Ovary (tissue), 7 donors: ENCODE measurements around a stretch of chr15.

DNA sequence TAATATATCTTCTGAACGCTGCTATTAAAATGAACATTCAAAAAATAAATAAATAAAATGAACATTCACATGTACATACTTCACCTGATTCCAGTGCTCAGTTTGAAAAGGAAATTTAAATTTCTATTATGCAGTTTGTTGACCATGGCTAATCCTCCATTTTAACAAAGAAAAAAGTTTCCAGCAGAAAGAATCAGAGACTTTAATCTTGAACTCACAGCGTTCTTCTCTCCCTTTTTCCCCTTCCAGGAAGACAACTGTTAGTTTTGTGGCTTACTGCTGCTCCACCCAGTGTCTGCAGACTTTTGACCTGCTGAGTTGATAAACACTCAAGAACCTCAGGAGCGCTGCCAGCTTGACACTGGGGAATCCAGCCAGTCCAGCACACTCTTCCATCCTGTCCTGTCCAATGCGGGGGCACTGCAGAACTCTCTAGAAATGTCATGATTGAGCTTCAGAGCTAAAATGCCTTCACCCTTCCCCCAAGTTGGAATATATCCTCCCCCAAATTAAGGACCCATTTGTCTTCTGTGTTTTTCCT lies 134.6 kb downstream of the LRRC28 start:
- PRO-cap, 7 experiments, result peak in 2 of 7 experiments; most common plus-strand start position 385 of the sequence (in 1); most common minus-strand start position 297 of the sequence (in 2)
- RAMPAGE, long total RNA, 2 experiments, result no peak in any of the 2 experiments

- PRO-cap, 7 experiments, result no peak in any of the 7 experiments
- RAMPAGE, long total RNA, 2 experiments, result no peak in any of the 2 experiments
These were observed 140.0 kb upstream of the MEF2A start for GRCh38 chr15:99425750-99426191.

- PRO-cap, 7 experiments, result no peak in any of the 7 experiments
- RAMPAGE, long total RNA, 2 experiments, result no peak in any of the 2 experiments
These were observed 123.6 kb upstream of the MEF2A start for GRCh38 chr15:99442134-99442688.

DNA sequence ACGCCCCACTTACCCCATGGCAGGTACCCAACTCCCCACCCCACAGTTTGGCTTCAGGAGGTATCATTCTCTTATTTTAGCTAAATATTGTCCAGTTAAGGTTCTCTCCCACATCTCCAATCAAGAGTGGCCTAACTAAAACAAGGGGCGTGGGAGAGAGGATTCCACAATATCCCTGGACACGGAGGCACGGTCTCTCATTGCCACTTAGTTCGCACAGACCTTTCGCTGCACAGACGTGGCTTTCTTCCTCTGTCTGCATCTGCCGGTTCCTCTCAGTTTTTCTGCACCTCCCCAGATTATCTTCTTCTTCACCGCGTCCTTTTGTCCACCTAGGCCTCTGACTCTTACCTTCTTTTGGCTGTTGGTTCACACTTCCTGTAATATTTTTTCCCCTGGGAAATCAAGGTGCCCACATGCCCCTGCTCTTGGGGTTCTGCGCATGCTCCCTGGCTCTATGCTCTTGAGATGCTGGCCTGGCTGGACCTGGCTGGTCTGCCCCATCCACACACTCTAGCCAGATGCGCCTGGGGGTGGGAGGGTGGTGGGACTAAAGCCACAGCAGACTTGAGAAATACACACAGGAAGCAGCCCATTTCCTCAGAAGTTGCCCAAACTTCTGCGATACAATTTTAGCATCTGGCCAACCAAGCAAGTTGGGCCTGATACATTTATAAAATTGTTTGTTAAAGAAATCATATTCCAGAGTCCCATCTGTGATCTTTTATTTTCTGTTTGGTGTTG lies 56.3 kb upstream of the MEF2A start:
- PRO-cap, 7 experiments, result no peak in any of the 7 experiments
- RAMPAGE, long total RNA, 2 experiments, result no peak in any of the 2 experiments

- PRO-cap, 7 experiments, result no peak in any of the 7 experiments
- RAMPAGE, long total RNA, 2 experiments, result no peak in any of the 2 experiments
These were observed 29.1 kb upstream of the MEF2A start for GRCh38 chr15:99536561-99537224.

DNA sequence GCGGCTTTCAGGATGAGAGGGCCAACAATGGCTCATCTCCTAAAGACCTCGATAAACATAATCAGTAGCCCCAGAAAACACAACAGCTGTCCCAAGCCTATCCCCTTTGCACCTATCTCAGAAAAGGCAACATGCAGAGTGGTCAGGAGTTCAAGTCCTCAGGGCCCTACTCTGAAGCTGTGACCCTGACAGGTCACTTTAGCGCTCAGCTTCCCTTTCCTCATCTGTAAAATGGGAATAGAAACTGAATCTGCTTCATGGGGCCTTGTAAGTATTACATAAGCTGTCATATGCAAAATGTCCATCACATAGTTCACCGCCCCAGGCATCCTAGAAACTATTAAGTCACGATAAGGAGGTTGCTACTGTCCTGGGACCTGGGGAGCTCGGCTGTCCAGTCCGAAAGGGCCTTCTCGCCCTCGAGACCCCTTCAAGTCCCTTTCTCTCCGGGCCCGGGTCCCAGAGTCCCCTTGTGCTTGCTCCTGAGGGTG lies 1.1 kb upstream of the MEF2A start:
- PRO-cap, 7 experiments, result peak in 1 of 7 experiments; most common plus-strand start position 362 of the sequence (in 1)
- RAMPAGE, long total RNA, 2 experiments, result no peak in any of the 2 experiments

GRCh38 chr15:99592073-99592941 lies 26.5 kb downstream of the MEF2A start:
- PRO-cap, 7 experiments, result no peak in any of the 7 experiments
- RAMPAGE, long total RNA, 2 experiments, result no peak in any of the 2 experiments

GRCh38 chr15:99703171-99703468 lies 30.1 kb downstream of the LYSMD4 start:
- PRO-cap, 7 experiments, result peak in 1 of 7 experiments; most common plus-strand start chr15:99703347 (in 1)
- RAMPAGE, long total RNA, 2 experiments, result no peak in any of the 2 experiments

GRCh38 chr15:99716802-99717782 lies 16.1 kb downstream of the LYSMD4 start:
- PRO-cap, 7 experiments, result no peak in any of the 7 experiments
- RAMPAGE, long total RNA, 2 experiments, result no peak in any of the 2 experiments

DNA sequence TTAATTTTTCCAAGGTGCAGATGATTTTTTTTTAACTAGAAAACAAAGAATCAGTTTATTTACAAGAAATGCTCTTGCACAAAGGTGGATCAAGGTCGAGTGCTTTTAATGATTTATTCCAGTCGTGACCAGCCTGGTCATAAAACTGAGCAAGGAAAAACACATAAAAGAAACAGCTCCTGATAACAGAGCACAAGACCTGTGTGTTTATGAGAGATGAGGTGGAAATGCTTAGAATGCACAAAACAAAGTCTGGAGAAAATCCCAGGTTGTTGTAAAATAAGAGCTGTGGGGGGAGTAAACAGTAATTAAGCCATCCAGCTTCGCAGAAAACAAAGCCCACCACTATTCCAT lies 139.5 kb downstream of the ADAMTS17 start:
- PRO-cap, 7 experiments, result no peak in any of the 7 experiments
- RAMPAGE, long total RNA, 2 experiments, result no peak in any of the 2 experiments

GRCh38 chr15:100345249-100345977 lies 3.6 kb upstream of the ADAMTS17 start:
- PRO-cap, 7 experiments, result no peak in any of the 7 experiments
- RAMPAGE, long total RNA, 2 experiments, result no peak in any of the 2 experiments

DNA sequence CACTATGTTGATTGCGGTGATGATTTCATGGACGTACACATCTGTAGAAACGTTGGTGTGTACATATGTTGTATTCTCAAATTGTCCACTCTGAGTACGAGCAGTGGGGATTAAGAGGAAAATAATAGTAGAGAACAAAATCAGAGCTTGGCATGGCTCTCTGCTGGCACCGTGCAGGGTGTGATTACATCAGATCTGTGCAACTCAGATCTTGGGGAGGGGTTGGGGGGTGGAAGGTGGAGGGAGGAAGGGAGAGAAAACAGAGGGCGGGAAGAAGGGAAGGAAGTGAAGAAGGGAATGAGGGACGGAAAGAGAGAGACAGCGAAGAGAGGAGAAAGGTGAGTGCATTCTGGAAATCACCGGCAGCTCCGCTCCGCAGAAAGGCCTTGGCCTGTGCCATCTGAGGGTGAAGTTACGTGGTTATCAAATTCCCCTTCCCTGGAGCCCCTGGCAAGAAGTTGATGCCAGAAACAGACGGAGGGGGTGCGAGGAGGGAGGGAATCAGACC lies 30.9 kb upstream of the ADAMTS17 start:
- PRO-cap, 7 experiments, result peak in 7 of 7 experiments; most common plus-strand start position 262 of the sequence (in 6)
- RAMPAGE, long total RNA, 2 experiments, result start-site peak on the plus strand in 2 of 2 experiments, centred at positions 272 to 278 of the sequence, 16 reads per replicate

DNA sequence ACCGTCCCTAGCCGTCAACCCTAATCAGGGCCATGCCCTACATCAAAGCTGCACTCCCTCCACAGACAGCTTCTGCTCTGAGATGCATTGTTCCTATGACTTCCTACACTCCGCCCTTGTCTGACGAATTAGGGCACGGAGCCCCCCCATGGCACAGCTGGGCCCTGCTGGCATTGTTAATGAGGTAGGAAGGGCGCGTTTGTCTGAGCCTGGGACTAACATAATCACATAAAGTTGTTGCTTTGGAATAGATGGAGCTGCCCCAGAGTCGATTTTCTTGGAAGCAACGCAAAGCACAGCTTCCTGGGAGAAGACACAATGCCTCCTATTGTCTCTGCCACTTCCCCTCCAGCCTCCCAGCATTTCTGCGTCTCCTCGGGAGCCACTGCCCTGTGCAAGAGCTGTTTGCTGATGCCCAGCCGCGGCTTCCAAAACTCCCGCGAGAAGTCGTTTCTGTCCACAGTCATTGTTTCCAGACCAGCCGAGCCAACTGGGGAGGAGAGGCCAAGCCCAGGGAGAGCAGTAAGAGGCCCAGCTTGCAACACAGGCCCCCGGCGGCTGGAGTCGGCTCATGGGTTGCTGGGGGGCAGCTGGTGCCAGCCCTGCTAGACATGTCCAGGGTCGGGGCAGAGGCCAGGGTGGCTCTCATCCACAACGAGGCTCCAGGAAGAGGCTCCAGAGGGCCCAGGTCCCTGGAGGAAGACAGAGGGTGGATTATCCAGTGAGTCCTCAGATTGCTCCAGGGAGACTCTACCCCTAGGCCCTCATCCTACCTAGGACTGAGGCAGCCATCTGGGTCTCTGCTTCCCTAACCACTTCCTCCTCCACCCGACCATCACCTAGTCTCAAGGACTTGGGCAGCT lies 18.0 kb upstream of the ALDH1A3 start:
- PRO-cap, 7 experiments, result no peak in any of the 7 experiments
- RAMPAGE, long total RNA, 2 experiments, result no peak in any of the 2 experiments

GRCh38 chr15:100917872-100918756 lies 1.0 kb upstream of the LRRK1 start:
- PRO-cap, 7 experiments, result peak in 7 of 7 experiments; most common plus-strand start chr15:100918225 (in 4); most common minus-strand start chr15:100918199 (in 2)
- RAMPAGE, long total RNA, 2 experiments, result no peak in any of the 2 experiments

- PRO-cap, 7 experiments, result no peak in any of the 7 experiments
- RAMPAGE, long total RNA, 2 experiments, result no peak in any of the 2 experiments
These were observed 9.7 kb downstream of the LRRK1 start for GRCh38 chr15:100928714-100929492.

DNA sequence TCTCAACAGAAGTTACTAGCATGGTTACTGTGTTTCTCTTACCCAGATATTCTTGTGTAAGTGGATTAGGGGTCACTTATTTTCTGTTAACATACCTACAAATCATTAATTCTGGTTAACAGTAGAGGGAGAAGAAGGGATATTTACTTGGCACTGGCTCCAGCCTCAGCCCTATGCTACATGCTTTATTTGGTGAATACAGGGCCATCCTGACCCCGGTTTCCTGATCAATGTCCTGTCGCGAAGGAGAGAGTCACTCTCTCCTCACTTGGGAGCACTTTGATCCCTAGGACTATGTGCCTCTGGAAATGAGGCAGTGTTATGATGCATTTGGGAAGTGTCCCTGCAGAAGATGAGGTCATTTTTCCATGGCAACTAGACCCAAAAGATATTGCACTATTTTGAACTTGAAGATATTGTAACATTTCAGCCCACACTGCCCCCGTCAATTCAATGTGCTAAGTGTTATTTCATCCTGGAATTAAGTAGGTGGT lies 67.9 kb downstream of the LRRK1 start:
- PRO-cap, 7 experiments, result no peak in any of the 7 experiments
- RAMPAGE, long total RNA, 2 experiments, result no peak in any of the 2 experiments

DNA sequence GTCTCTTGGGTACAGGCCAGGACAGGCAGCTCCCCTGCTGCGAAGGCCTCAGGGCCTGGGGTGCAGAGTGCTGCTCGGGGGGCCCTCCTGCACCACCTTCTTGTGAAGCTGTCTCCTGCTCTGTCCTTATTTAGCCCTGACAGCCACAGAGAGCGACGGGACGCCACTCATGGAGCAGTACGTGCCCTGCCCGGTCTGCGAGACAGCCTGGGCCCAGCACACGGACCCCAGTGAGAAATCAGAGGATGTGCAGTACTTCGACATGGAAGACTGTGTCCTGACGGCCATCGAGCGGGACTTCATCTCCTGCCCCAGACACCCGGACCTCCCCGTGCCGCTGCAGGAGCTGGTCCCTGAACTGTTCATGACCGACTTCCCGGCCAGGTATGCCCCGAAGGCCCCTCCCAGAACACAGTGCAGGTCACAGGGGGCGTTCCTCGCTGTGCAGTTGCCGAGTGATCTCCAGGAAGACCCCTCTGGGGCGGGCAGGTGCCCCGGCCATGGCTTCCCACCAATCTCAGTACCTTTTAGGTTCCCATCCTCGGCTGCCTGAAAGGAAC lies 132.5 kb downstream of the LRRK1 start:
- PRO-cap, 7 experiments, result no peak in any of the 7 experiments
- RAMPAGE, long total RNA, 2 experiments, result no peak in any of the 2 experiments

DNA sequence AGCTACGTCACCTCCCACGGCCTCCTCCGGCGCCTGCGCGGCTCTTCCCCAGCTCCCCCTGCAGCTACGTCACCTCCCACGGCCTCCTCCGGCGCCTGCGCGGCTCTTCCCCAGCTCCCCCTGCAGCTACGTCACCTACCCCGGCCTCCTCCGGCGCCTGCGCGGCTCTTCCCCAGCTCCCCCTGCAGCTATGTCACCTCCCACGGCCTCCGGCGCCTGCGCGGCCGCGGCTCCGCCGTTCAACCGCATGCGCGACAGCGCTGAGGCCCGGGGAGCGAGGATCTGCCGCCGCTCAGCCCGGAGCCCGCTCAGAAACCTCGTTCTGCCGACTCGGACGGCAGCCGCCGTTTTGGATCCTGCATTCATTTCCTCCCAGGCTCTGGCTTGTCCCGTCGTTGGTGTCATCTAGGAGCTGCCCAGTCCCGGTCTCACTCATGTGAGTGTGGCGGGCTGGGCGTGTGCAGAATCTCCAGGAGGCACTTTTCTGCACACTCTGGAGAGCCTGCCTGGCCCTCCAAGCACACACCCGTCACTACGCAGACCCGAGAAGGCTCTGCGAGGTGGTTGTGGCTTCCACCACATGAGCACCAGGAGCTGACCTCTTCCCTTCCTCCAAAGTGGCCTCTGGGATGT lies 165.4 kb downstream of the CHSY1 start:
- PRO-cap, 7 experiments, result no peak in any of the 7 experiments
- RAMPAGE, long total RNA, 2 experiments, result no peak in any of the 2 experiments

GRCh38 chr15:101088782-101089127 lies 163.1 kb downstream of the CHSY1 start:
- PRO-cap, 7 experiments, result no peak in any of the 7 experiments
- RAMPAGE, long total RNA, 2 experiments, result no peak in any of the 2 experiments

DNA sequence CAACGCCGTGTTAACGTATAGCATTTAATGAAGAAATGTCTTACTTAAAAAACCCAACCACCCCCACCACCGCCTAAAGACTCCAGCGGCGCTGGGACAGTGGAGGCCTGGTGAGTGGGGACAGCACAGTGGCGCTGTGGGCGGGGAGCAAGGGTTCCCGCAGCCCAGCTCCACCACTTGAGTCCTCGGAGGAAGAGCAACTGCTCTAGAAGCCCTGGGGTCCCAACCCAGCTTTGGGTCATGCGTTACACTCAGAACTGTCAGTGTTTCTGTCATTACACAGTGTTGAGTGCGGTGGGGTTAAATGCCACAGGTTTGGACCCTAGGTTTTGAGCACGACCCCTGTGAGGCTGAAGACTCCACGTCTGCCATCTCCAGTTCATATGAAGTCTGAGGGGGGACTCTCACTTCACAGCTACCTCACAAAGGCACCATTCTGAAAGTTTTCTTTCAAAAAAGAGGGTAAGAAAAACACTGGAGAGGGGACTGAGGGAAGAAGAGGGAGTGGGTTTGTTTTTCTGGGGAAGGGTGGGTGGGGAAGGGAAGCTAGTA lies 62.0 kb downstream of the CHSY1 start:
- PRO-cap, 7 experiments, result peak in 1 of 7 experiments; most common plus-strand start position 176 of the sequence (in 1); most common minus-strand start position 191 of the sequence (in 1)
- RAMPAGE, long total RNA, 2 experiments, result no peak in any of the 2 experiments